Aortic smooth muscle cell (primary cell): ENCODE measurements around a stretch of chr5.

GRCh38 chr5:150402308-150403200, 10.2 kb downstream of the CD74 start:
- RRBS = no CpG with 5 or more reads among the region's 15 CpGs

GRCh38 chr5:150413301-150413713, 597 bp upstream of the CD74 start:
- RRBS = no CpG with 5 or more reads among the region's 2 CpGs

- RRBS = no CpG with 5 or more reads among the region's 10 CpGs
Measured at GRCh38 chr5:150446267-150447193, 3.0 kb downstream of the RPS14 start.

GRCh38 chr5:150453691-150454648, 4.4 kb upstream of the RPS14 start:
- RRBS = no CpG with 5 or more reads among the region's 16 CpGs

DNA sequence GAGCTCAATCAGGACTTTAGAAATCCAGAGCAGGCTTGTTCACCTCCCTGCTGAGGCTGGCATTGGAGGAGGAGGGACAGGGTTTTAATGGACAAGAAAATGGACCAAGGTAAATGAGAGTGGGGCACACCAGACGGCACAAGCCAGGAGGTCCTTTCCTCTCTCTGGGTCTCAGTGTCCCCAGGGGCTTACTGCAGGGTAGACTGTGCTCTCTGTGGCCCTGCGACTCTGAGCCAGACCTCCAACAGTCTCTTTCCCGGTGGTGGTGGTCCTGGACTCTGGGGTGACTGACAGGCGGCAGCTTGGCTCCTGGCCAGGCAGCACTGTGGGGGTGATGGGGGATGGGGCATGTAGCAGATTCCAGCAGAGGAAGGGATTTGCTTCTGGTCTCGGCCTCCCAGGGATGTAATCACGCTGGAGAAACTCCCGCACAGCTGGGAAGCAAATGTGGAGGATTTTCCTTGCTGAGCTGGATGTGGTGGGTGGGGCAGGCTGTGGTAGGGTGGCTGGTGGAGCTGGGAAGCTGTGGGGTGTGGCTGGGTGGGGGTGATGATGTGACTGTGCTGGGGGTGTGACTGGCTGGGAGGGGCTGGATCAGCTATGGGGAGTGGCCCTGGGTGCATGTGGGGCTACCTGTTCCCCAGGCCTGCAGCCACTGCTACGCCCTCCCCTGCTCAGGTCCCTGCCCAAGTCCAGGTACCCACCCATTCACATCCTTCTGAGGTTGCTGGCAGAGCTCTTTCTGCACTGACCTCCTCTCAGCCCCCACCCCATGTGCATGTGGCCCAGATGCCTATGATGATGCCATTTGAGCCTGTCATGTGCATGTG, 3.7 kb downstream of the NDST1 start:
- RRBS = no CpG with 5 or more reads among the region's 8 CpGs

DNA sequence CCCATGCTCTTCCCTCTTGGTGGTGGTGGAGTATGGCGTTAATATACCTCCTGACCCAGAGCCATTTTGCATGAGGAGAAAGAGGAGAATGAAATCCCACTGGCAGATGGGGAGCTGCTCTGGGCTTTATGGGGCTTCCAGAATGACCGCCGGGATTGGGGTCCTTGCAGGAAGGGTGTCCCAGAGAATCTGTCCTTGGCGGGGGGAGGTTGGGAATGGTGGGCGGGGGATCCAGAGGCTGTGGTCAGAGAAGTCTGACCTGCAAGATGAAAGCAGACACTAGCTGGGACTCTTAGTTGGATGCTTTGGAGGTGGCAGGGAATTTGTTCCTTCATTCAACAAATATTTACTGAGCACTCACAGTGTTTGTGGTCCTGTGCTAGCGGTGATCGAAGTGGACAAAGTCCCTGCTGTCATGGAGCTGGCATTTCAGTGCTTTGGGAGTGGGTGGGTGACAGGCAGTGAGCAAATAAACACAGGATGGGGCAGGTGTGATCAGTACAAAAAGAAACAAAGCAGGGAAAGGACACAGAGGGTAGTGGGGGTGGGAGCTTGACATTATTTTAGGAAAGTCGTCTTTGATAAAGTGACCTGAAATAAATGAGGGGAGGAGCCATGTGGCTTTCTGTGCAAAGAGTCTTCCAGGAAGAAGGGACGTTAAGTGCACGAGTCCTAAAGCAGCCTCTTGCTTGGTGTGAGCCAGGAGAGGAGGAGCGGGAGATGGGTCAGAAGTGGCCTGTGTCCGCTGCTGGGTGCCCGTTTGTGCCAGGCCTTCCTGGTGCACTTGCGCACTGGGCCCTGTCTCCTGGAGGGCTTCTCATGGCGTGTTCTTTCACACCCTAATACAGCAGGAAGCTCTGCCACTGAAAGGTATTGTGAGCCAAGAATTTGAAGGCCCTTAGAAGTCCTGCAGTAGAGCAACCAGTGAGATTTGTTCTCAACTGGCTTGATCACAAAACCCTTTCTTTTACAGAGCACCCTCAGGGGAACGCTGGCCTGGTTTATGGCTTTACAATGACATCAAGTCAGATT, 14.6 kb downstream of the NDST1 start:
- RRBS = no CpG with 5 or more reads among the region's 16 CpGs

- RRBS = no CpG with 5 or more reads among the region's 5 CpGs
Measured at GRCh38 chr5:150533156-150533567, 25.2 kb downstream of the NDST1 start.

DNA sequence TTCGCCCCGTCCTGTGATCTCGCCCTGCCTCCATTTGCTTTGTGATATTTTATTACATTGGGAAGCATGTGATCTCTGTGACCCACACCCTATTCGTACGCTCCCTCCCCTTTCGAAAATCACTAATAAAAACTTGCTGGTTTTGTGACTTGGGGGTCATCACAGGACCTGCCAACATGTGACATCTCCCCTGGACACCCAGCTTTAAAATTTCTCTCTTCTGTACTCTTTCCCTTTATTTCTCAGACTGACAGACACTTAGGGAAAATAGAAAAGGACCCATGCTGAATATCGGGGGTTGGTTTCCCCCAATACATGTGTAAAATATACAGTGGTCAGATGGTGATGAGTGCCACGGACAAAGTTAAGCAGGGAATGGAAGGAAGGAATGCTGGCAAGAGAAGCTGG, 29.7 kb downstream of the NDST1 start:
- RRBS = no CpG with 5 or more reads among the region's 8 CpGs

DNA sequence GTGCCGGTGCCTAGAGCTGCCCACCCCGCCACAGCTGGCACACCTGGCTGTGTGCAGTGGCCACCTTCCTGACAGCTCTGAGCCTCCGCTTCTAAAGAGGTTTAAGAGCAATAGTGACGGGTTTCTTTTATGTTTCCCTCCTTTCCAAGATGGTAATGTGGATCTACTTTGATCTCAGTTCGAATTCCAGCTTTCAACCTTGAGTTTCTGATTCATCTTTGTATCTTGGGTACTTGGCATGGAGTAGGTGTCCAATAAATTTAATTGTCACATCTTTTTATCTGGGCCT, 60.2 kb upstream of the SYNPO start:
- RRBS = 89% methylated on average over 1 of the region's 5 CpGs

DNA sequence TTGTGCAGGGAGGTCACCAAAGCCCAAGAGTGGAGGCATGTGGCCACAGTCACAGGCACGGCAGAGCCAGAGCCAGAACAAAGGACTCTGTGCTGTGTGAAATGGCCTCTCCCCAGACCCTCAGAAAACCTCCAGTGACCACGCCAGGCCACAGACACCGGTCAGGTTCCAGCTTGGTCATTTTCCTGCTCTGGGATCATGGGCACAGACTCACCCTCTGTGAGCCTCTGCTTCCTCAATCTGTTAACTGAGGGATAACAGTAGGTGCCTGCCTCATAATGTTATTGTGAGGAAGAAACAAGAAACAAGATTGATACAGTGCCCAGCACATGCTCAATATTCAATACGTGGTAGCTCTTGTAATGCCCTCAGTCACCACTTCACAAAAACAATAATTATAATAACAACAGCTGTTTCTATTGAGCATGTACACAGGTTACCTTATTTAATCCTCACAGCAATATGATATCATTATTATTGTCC, 30.2 kb upstream of the SYNPO start:
- RRBS = no CpG with 5 or more reads among the region's 4 CpGs

- RRBS = 3% methylated on average over 20 of the region's 90 CpGs
Measured at GRCh38 chr5:150656385-150657366, 4.4 kb upstream of the MYOZ3 start.

- RRBS = no CpG with 5 or more reads among the region's 4 CpGs
Measured at GRCh38 chr5:150673951-150674616, 13.0 kb downstream of the MYOZ3 start.

DNA sequence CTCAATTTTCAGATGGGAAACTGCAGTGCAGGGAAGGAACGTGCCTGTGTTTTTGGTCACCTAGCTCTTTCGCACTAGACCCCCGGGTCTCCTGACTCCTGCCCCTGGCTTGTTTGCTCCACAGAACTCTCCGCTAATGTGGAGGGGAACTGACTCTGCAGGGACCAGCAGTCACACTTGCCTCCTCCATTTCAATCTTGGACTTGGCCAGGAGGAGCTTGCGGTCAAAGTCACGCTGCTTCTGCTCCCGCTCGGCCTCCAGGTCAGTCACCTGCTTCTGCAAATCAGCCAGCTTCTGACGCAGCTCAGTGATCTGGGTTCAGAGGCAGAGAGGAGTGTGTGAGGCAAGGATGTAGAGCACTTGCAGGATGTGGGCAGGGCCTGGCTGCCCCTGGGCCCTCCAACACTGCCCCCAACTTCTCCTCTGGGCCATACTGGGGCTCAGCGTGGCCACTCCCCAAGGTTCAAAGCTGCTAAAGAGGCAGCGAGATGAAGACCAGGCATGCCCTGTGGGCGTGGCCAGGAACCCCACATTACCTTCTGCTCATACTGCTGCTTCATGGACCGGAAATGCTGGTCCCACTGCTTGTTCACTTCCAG, 22.1 kb downstream of the GPX3 start:
- RRBS = no CpG with 5 or more reads among the region's 13 CpGs

DNA sequence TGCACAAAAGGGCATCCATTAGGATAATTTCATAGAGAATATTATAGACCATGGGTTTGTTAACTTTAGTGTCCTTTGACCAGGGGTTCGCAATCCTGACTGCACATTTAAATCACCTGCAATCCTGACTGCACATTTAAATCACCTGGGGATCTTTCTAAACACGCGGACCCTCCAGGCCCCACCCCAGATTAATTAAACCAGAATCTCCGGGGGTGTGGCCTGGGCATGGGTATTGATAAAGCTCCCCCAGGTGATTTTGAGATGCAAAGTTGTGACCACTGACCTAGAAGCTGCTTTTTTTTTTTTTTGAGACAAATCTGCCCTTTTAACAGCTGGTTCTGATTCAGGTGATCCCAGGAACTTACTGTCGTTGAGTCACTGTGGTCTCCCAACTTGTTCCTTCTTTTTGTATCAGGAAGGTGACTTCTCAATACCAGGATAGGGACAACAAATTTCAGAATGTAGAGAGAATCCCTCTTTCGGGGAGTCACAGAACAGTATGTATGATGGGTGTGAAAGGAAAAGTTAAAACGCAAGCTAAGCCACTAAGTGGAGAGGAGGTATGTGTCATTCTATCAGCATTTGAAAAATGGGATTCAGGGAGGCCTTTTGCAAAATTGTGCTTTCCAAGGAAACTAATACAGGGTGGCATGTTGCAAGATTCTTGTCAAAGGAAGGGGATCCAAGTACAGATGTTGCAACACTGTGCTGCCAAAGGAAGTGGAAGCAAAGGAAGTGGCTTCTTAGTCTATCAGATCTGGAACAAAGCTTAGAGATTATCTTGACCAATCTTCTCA, 12.4 kb upstream of the TNIP1 start:
- RRBS = no CpG with 5 or more reads among the region's 7 CpGs

DNA sequence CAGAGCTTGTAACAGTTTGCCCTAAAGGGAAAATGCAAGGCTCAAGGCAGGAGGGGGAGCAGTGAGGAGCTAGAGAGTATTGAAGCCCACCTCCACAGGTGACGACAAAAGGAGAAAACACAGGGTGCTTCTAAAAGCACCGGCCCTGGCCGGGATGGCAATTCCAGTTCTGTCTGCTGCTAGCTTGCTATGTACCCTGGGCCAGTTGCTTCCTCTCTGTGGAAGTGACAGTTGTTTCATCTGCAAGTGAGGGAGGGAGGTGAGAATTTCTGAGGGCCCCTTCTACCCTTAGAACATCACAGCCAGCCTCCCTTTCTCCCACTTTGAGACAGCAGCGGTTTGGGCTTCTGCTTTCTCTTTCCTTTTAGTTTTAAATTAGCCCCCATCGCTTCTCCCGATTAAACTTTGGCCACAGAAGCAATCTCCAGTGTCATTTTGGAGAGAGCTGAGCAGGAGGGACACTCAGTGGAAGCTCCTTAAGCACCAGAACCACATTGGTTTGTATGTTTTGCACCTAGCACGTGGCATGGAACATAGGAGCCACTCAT, 17.3 kb upstream of the TNIP1 start:
- RRBS = no CpG with 5 or more reads among the region's 7 CpGs

DNA sequence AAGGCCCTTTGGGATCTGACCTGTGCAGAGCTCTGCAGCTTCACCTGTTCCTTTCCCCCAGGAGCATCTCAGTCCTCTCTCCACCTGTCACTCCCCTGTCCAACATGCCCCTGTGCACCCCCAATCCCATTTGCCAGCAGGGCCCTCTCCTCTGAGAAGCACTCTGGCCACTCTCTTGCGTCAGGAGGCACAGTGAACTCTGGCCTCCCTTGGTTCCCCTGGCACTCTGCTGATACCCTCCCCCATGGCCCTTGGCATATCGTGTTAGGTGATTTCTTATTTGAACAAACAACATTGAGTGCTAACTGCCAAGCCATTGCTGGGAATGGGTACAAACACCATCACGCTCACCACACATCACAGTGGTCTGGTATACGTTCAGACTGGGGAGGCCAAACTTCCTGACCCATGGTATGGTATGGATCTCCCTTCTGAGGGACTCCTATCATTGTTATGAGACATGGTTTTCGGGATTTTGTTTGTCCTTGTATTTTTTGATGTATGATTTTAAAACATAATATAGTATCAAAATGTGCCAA, 21.0 kb upstream of the TNIP1 start:
- RRBS = no CpG with 5 or more reads among the region's 5 CpGs

DNA sequence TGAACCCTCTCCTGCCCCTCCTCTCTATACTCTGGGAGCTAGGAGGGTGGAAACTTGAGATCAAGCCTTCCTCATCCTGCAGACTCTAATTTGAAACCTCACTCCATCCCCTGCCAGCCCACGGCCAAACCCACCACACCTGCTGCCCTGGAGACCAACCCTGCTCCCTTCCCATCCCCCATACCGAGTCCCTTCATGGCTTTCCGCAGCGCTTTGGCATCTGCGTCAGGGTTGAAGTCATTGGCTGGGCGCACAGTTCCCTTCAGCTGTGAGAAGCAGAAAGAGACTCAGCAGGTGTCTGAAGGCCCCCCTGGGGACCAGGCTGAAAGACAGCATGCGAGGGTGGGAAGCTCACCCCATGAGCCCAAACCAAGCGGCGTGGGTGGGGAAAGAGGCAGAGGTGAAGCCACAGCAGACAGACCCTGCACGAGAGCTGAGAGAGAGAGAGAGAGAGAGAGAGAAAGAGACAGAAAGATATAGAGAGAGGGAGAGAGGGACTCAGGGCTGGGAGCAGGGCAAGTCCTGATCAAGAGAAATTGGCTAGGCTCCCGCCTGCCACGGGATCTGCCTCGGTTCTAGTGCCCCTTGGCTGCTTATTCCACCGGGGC, 33.4 kb downstream of the ANXA6 start:
- RRBS = no CpG with 5 or more reads among the region's 14 CpGs

DNA sequence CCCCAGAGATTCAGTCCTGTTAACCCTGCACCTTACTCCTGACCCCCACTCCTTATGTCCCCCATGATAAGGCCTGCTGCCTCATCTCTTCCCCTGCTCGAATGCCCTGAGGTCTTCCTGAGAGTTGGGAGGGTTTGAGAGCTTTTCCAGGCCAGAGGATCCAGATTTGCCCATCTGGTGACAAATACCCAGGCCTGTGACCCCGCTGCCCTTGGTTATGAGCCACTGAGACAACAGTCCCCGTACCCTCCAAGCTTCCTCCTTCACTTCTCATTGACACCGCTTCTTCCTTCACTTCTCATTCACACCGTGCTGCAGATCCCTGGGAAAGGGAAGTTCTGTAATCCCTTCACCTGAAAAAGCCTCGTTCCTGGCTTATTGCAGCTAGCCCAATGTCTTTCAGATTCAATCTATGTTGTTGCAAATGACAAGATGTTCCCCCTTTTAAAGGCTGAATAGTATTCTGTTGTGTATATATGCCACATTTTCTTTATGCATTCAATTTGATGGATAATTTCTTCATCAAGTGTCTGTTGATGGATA, 676 bp downstream of the GM2A start:
- RRBS = no CpG with 5 or more reads among the region's 6 CpGs